Jurkat, Clone E6-1 (cell line): ENCODE measurements around a stretch of chr3.

GRCh38 chr3:172201011-172201689 lies 161.8 kb downstream of the FNDC3B start:
- RRBS: no CpG with 5 or more reads among the region's 9 CpGs

DNA sequence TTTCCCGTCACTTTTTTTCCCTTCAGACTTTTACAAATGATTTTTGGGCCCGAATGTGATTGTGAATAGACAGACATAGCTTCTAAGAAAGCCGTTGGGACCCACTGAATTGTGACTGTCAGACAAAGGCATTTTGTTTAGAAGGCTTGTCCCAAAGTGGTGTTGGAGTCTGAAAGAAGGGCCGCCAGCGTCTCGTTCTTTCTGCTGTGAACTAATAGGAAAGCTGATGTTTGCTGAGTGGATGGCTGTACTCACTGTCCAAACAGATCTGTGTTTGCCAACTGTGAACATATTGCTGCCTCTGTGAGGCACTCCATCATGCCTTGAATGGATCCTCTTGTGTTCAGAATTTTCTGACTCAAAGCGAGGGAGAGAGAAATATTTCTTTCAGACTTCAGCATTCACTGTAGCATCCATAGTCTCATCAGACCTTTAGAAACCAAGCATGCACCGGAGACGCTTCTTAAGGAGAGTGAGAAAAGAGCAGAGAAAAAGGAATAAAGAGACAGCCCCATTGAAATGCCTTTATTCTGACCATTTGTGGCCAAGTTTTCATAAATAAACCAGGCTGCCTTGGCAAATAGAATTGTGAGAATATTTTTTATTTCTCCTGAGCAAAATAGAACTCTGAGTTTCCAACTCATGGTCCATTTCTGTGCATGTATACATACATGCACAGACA lies 164.6 kb downstream of the FNDC3B start:
- RRBS: no CpG with 5 or more reads among the region's 9 CpGs

DNA sequence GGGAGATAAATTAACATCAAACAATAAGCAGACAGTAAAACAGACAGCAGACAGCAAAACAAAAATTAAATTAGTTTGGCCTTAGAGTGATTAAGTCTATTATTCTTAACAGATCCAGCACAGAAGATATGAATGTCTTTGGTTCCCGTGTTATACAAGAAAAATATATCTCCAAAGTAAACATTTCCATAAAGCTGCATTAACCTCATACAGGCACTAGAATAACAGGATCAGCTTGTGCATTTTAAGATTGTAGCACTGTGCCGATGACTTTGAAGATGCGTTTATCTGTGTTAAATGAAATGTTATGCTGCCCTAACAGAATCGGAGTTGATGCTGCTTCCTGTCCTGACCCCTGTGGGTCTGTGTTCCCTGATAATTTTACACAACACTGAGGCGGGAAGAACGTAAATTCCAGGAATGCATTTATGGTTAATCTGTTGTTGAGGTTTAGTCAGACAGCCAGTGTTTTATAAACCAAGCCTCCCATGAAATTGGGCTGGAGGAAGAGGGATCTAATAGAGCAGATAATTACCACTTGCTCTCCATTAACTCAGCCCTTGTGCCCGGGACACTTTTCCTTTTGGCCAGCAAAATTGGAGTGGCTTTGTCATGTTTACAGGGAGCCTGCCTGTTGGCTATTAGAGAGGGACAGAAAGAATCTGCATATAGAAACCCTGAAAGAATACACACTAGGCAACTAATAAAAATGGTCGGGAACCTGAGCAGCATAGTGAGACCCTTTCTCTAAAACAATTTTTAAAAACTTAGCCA lies 80.7 kb downstream of the GHSR start:
- RRBS: no CpG with 5 or more reads among the region's 8 CpGs

DNA sequence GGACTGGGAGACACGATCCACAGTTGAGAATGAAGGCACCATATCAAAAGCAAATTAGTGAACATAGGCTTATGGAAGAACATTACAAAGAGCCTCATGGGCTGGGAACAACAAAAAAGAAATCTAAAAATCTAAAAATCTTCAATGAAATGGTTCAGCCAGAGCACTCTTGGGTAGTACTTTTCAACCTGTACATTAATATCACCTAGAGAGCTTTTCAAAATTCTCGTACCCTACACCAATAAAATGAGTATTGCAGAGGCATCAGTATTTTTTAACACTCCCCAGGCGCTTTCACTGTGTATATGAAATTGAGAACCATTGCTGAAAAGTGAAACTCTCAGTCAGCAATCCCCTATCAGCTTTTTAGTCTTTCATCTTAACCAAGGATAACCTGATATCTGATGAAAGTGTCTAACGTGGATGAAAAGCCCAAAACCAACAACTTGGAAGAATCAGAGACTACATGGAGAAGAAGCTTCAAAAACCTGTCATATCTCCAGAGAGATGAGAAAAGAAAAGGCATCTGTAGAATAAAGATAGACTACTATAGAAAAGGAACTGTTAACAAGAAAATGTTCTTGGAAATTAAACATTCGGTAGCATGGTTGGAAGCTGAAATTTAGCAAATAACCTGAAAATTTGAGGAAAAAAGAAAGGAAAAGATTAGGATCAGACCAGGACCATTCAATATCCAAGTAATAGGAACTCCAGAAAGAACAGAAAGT lies 45.8 kb downstream of the GHSR start:
- RRBS: no CpG with 5 or more reads among the region's 5 CpGs

DNA sequence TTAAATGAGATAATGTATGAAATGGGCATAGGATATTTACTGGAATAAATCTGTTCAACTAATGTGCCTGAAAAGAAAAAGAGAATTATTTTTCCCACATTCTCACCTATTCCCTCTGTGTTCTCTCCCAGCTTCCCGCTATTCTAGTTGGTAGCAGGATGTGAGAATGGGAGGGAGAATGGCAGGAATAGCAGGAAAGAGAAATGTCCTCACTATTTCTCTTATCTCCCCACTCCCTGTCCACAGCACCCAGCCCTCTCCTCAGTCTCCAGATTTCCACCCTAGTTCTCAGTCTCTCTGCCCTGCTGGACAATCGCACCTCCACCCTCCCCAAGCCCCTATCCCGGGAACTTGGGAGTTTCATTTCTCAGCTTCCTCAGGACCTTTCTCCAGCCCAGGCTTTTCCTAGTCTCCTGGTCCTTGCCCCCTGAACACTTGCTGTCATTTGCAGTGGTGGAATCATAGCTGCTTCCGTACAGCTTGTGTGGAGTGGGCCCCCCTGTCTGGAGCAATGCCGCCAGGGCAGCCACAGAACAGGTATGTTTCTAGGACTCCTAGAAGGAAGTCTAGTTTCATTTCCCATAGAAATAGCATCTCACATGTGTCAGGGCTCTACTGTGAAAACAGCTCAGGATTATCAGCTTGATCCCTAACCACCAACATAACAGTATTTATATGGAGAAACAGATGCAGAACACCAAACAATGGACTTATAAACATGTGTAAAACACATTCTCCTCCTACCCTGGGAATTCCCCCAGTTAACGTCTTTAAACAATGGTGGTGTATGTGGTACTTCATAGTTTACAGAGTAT lies 10.1 kb downstream of the TNFSF10 start:
- RRBS: no CpG with 5 or more reads among the region's 6 CpGs

- RRBS: no CpG with 5 or more reads among the region's 8 CpGs
Measured at GRCh38 chr3:172666672-172667085, 44.2 kb downstream of the NCEH1 start.

GRCh38 chr3:172698735-172698996 lies 12.2 kb downstream of the NCEH1 start:
- RRBS: no CpG with 5 or more reads among the region's 6 CpGs

DNA sequence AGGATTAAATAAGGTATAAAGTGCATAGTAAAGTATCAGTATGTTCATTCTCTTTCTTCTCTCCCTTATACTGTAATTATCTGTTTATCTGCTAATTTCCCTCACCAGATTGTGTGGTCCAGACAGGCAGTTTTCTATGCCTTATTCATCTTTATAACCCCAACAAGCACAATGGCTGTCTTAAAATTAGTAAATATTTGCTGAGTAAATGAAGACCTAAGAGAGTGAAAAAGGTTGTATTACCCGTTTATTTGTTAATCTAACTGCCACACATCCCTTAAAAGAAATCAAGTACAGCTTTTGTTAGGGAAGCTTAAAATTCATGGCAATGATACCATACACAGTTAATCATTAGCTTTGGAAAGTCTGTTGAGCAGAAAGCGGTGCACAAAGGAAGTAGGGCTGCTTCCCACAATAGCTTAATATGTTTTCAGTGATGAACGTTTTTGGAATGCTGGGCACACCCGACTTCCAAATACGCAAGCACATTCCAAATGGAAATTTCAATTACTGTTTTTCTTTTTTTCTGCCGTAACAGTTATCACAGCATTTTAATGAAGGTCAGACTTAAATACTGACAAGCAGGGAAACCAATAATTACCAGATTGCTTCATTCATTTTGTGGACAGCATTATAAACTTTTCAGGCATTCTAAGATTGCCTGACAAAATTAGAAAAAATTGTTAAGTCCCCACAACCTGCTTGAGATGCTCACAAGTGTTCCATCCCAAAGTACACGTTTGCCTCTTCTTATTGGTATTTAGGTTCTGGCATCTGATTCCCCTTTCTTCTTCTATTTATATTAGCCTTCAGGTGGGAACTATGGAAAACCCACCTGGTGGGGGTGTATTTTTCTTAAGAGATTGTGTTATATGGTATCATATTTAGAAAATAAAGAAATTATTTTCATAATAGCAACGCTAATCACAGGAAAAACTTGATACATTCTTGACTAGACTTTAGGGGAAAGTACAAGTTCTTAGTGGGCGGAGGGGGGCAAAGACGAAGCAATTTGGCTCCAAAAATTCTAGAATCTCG lies 1.2 kb upstream of the ECT2 start:
- RRBS: no CpG with 5 or more reads among the region's 11 CpGs

- RRBS: no CpG with 5 or more reads among the region's 47 CpGs
Measured at GRCh38 chr3:173394891-173395739, 2.4 kb upstream of the NLGN1 start.

- RRBS: no CpG with 5 or more reads among the region's 13 CpGs
Measured at GRCh38 chr3:174439274-174440188, 419.6 kb upstream of the NAALADL2 start.

GRCh38 chr3:175119365-175119679 lies 260.2 kb downstream of the NAALADL2 start:
- RRBS: no CpG with 5 or more reads among the region's 1 CpG

DNA sequence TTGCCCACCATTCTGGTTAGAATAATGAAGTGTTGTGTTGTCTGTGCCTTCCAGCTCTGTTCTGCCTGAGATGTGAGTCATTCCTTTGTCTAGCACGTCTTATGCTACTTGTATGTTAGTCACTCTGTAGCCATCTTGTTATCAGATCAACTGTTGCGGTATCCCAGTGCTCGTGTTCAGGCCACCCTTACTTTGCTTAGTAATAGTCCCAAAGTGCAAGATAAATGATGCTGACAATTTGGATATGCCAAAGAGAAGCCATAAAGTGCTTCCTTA lies 527.5 kb downstream of the NAALADL2 start:
- RRBS: no CpG with 5 or more reads among the region's 3 CpGs

DNA sequence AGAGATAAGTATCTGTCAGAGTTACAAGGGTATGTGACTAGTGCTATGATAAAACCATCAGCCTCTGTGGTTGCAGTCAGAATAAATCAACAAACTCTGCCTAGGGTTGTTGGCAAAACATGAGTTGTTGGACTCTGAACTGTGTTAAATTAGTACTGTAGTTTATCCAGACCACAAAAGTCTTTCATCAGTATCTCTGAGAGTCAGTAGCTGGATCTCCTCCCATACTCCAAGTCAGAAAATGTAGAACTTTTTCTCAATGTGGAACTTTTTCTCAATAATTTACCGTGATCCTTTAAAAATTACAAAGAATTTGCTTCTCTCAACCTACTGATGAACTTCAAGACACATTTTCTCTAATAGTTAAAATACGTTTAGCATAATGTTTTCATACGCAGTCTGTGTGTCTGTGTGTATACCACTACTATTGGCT lies 918.5 kb downstream of the NAALADL2 start:
- RRBS: no CpG with 5 or more reads among the region's 3 CpGs

DNA sequence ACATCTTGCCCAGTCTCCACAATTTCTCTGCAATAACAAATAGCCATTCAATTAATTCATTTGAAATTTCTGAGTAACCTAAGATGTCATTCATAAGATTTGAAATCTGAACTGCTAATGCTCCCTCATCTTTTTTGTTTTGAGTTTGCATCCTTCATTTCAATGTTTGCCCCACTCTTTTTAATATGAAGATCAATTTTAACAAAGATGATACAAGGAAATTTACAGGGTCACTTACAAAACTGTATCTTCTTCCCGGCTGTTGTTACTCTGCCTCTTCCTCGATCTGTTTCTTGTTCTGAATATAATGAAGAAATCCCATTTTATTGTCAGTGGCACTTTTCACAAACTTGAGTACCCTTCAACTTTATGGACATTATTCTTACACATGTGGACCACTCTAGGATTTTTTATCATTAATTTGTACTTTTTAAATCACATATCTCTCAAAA lies 343.8 kb downstream of the TBL1XR1 start:
- RRBS: no CpG with 5 or more reads among the region's 2 CpGs

DNA sequence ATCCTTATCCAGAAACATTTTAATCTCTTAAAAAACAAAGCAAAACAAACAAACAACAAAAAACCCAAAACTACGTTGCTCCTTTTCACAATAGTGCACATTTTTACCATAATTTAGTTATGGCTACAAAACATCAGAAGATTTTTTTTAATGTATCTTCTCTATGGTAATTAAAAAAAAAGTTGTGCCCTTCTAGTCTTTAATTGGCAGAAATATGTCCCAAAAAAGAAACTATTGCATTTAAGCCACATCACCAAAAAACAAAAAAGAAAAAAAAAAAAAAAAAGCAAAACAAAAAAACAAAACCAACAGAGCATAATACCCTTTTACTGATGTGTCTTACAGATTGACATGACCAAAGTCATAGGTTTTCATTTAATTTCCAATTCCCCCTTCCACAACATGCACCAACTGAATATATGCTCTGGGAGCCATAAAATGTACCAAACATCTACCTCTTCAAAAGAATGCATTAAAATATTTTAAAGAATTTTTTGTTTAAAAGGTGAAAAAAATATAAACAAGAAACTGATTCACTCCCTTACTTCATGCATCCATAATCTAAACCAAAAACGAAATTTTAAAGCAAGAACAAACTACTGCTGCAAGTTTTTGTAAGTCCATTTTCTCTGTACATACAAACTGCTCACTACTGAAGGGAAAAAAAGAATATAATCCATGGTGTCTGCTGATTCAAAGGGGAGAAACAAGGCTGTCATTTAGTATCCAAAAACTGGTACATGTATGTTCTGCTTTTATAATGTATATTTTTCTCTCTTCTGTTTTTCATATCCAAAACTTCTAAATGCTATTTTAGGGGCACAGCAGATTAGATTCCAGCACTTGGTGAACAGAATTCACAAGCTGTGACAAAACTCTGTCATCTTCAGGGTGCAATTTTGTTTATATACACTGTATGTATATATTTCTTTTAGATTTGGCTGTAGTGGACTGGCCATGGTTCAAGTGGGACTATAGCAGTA lies 172.5 kb downstream of the TBL1XR1 start:
- RRBS: no CpG with 5 or more reads among the region's 2 CpGs

GRCh38 chr3:177041097-177041637 lies 156.1 kb downstream of the TBL1XR1 start:
- RRBS: no CpG with 5 or more reads among the region's 1 CpG

DNA sequence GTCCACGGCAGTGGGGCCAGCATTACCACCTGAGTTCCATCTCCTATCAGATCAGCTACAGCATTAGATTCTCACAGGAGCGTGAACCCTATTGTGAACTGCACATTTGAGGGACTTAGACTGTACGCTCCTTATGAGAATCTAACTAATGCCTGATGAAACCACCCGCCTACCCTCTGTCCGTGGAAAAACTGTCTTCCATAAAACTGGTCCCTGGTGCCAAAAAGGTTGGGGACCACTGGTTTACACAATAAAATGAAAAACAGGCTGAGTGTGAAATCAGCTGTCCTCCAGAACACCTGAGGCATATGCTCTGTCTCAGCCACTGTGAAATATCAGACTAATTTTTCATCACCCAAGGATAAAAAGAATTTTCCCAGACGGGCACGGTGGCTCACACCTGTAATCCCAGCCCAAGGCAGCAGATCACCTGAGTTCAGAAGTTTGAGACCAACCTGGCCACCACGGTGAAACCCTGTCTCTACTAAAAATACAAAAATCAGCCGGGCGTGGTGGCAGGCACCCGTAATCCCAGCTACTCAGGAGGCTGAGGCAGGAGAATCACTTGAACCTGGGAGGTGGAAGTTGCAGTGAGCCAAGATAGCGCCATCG lies 45.8 kb downstream of the TBL1XR1 start:
- RRBS: no CpG with 5 or more reads among the region's 13 CpGs

DNA sequence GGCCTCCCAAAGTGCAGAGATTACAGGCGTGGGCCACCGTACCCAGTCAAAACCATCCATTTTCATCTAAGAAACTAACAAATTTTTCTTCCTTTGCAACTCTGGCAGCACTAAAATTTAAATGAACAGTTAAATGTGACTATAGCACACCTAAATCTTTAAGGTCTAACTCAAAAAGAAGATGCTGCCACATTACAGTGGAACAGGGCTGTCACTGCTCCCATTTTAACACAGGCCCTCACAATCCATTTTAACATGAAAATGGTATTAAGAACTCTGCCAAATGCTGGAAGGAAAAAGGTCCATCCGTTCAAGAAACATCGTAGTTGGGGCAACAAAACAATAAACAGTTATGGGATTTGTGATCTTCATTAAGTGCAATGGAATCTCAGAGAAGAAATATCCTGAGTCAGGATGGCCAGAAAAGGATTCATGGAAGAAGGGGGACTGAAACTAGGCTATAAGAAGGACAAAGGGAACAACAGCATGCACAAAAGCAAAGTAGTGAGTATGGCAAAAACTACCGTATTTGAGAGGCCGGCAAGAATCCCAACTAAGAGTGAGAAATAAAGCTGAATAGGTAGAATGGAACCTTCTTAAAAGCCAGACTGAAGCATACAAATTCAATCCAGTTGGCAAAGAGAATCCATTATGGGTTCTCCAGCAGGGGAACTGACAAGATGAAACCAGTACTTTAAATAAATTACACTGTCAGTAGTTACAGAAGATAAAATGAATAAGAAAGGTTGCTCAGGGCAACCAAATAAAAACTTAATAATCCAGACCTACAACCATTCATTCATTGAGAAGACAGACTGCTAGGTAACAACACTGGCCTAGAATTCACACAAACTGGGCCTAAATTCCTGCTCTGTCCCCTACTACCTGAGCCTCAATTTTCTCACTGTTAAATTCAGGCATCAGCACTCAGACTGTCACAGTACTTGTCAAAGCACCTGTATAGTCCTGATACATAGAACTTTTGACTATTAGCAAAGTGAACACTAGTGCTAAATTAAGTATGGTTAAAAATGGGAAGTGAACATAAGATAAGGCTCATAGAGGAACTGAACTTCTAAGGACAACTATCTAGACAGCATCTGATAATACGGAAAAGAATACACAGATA lies 6.3 kb downstream of the TBL1XR1 start:
- RRBS: no CpG with 5 or more reads among the region's 7 CpGs

- RRBS: no CpG with 5 or more reads among the region's 12 CpGs
Measured at GRCh38 chr3:177299754-177300712, 102.8 kb upstream of the TBL1XR1 start.